ENCODE data around the genes POTEG, OR4K17, CCNB1IP1, RNASE2 and TMEM253.

DNA sequence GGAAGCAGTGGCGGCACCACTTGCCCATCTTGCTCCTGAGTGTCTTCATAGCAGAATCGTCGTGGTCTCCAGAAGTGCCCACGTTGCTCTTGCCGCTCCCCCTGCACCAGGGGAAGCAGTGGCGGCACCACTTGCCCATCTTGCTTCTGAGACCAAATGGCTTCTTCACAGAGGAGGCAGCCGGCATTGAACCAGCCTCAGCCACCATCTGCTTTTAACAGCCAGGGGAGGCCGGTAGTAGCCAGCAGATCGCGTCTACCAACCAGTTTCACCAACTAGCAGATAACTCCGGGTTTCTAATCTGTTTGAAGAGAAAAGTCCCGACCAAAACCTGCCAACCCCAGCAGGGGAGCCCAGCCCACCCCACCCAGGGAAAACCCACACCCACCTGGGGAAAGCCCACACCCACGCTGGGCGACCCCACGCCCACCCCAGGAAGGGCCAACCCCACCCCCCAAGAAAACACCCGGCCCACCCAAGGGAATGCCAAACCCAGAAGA is at the start of gene POTEG:
Gene POTEG (minus strand): TSS at position 260 of the 500 bp plus-strand sequence.
- PRO-cap: no peak
- RAMPAGE, long total RNA: no peak

- PRO-cap: no peak
- RAMPAGE, long total RNA: no peak
These were observed at the start of gene OR4K17 for GRCh38 chr14:20110587-20110898. OR4K17 (plus strand) TSS chr14:20110739.

DNA sequence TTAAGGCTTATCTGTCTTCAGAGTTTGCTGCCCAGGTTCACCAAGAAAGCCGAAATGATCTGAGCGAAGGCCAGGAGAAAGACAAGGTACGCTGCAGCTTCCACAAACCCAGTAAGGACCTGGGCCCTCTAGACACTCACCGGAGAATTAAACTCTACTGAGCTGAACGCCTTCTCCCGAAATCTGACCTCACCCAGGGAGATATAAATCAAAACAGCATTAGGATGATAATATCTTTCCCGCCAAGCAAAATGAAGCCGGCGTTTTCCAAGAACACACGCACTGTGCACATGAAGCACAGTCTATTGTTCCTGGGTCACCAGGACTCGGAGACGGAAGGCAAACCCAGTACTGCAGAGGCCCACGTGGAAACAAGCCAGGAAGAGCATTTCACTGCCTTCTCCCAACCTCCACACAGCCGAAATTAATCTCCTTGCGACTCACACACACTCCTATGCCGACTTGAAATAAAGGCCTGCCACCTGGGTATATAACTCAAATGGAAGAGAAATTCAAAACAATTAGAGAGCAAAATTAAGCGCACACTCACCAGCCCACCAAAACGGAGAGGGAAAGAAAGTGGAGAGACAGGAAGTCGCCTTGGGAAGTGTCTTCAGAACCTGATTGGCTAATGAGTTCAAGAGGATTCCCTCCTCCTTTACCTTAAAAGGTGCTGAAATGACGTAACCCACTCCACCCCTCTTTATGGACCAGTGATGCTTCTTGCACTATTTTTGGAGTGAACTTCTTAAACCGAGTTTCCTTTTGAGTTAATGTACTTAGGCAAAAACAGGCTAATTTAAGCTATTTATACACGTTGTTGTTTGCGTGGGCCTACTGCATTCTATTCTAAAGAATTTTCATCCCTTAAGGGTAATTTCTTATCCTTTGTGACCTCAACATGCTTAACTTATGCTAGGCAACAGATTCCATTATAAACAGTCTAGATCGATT is at the start of gene CCNB1IP1:
Gene CCNB1IP1 (minus strand): TSS at position 576 of the 954 bp plus-strand sequence.
- PRO-cap: bidirectional peak, plus-strand start at position 348 of the sequence, minus-strand start at position 286 of the sequence; bidirectional peak, plus-strand start at position 706 of the sequence, minus-strand start at position 575 of the sequence
- RAMPAGE, long total RNA: start-site peak on the minus strand centred at position 499 of the sequence, 203 bp wide, 46 and 59 reads in 2 replicates

DNA sequence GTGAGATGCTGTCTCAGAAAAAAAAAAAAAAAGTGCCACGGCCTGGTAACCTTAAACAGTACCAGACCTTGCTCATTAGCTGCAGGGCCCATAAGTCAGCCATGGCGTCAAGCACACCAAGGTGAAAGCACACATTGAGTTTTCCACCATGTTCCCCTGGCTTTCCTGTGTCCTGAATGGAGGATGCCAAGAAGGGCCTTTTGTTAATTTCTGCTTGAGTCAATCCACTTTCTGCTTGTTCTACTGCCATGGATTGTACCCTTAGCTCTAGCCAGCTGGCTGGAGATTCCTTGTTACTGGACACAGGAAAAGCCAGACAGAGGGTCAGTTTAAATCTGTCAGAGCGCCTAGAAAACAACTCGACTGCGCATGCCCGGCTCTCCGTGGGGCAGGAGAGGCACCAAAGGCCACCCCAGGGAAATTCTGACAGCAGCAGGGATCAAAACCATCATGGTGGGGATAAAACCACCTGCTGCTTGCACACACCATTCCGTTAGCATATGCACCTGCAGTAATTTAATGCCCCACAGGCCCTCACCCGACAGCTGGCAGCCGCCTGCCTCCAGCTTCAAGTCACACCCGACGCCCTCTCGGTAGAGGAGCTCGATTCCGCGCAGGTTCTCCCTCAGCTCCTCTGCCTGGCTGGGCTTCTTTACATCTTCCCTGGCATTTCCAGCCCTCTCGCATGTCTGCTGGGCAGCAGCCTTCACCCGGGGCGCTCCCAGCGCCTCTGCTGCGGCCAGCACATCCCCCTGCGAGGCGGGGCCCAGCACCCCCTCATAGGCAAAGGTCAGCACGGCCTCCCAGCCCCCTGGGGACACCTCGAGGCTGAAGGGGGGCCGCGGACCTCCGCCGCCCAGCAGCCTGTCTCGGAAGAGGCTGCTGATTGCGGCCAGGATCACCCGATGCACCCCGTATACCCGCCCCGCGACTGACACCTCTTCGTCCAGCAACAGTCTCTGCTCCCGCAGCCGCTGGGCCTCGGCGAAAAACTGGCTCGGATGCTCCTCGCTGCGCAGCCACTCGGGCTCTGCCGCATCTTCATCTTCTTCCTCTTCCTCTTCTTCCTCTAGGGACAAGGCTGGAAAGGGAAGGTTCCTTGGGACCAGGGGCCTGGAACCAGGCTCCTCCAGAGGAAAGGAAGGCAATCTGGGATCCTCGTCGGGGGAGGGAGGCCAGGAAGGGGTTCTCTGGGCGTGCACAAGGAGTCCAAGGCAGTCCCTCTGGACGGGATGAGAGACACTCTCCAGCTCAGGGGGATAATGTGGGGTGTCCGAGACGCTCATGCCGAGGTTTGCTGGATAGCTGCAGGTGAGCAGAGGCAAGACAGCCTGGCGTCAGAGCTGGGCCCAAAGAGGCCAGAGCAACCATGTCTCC is 952 bp downstream of the KLHL33 start:
- PRO-cap: unidirectional peak, plus-strand start at position 669 of the sequence; bidirectional peak, plus-strand start at position 952 of the sequence, minus-strand start at position 933 of the sequence
- RAMPAGE, long total RNA: no peak

DNA sequence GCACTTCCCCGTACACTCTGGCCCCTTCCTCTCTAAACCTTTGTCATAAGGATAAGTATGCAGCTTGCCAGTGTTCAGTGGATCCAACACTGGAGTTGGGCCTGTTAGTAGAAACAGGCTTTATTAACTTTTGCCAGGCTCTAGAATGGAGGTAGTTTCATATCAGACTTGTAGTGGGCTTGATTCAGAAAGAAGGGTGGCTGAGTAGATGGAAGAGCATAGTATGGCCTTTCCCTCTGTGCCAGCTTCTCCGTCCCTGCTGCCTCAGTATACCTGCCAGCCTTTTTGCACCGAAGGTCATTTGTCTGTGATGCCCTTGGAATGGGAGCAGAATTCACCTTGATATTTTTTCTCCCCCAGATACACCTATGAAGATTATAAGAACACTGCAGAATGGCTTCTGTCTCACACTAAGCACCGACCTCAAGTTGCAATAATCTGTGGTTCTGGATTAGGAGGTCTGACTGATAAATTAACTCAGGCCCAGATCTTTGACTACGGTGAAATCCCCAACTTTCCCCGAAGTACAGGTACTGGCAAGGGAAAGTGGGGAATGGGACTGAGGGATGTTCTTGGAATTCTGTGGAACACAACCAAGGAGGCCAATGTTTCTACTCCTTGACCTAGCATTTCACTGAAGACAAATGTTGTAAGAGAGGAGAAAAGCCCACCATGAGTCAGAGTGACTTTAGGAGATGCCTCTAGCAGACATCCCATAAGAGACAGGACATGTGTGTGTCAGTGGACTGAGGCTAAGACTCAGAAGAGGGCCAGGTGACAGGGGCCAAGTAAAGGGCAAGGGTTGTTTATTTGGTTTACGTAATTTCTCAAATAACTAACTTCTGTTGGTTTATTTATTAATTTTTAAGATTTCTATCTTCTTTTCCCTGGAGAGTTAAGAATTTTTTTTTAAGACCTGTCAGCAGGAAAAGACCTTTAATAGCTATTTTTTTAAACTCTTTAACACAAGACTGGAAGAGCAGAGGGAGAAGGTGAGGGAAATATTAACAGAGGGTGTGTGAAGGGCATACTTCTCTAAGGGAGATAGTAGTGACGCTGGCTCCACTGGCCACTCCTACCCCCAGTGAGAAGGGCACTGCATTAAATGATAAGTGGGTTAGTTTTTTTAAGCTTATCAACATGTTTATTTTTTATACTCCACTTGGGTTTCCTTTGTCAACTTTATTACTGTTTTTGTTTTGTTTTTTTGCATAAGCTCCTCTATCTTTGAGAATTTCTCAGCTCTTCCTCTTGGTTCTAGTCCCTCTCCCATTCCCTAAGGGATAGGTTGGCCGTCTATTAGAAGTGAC is 3.2 kb downstream of the PNP start:
- PRO-cap: no peak
- RAMPAGE, long total RNA: no peak

GRCh38 chr14:20559363-20559838 is 31.8 kb downstream of the RNASE12 start:
- PRO-cap: unidirectional peak, plus-strand start at chr14:20559563
- RAMPAGE, long total RNA: no peak

GRCh38 chr14:20631901-20632704 is 9.4 kb downstream of the OR6S1 start:
- PRO-cap: bidirectional peak, plus-strand start at chr14:20632307, minus-strand start at chr14:20632125; unidirectional peak, plus-strand start at chr14:20632307
- RAMPAGE, long total RNA: no peak

DNA sequence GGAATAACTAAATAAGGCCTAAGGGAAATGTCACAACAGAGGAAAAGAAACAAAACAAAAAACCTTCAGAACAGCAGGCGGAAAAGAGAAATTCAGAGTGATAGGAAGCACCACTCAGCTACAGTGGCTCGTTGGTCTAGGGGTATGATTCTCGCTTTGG is 589 bp upstream of the RNASE4 start:
- PRO-cap: bidirectional peak, plus-strand start at position 121 of the sequence, minus-strand start outside the sequence
- RAMPAGE, long total RNA: no peak

- PRO-cap: no peak
- RAMPAGE, long total RNA: no peak
These were observed 26.7 kb downstream of the ANG start for GRCh38 chr14:20715405-20715621.

GRCh38 chr14:20799390-20800738 is 2.8 kb downstream of the RNASE1 start:
- PRO-cap: bidirectional peak, plus-strand start at chr14:20800027, minus-strand start at chr14:20799978
- RAMPAGE, long total RNA: no peak

DNA sequence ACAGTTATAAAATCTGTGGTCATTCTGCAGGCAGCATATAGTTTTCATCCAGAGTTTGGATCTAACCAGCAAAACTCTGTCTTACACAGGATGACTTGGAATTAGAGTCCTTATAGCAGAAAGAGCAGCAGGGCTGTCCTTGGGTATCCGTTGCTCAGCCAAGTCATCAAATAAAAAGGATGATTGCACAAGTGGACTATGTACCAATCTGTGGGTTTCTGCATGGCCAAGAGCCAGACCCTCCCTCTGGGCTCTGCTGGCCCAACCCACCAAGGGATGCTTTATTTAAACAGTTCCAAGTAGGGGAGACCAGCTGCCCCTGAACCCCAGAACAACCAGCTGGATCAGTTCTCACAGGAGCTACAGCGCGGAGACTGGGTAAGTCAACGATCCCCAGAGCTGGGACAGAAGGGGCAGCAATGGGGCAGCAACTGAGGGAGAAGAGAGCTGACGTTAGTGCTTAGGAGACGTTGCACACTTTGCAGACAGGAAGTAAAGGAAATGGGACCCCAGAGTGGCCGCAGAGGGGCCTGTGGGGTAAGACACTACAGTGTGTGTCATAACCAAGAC is at the start of gene RNASE2:
Gene RNASE2 (plus strand): TSS at position 329 of the 570 bp plus-strand sequence.
- PRO-cap: no peak
- RAMPAGE, long total RNA: no peak

DNA sequence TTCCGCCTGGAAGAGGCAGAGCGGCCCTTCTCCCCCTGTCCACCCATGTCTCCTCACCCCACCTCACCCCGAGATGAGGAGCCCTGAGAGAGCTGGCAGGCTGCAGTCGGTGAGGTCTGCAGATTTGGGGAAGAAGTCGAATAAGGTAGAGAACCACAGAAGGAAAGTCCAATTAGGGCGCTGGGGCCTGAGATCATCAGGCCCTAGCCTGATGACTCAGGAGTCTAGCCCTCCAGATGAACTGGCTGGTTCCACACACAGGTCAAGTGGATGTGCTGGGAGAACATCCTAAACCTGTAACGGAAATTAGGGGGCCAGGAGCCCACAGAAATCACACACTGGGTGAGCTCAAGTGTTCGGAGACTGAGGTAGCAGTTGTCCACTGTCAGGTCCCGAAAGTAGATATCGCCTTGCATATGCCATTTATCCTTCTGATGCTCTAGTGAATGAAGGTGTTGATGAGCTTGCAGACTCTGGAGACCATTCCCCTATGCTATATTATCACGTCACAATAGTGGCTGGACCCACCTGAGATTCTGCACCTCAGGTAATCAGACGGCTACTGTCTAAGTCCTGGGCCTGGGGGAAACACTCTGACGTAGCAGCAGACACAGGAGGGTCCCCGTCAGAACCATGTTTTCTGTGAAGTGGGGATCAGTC is 930 bp upstream of the METTL17 start:
- PRO-cap: no peak
- RAMPAGE, long total RNA: no peak

- PRO-cap: no peak
- RAMPAGE, long total RNA: no peak
These were observed 4.8 kb downstream of the SLC39A2 start for GRCh38 chr14:21003815-21004364.

DNA sequence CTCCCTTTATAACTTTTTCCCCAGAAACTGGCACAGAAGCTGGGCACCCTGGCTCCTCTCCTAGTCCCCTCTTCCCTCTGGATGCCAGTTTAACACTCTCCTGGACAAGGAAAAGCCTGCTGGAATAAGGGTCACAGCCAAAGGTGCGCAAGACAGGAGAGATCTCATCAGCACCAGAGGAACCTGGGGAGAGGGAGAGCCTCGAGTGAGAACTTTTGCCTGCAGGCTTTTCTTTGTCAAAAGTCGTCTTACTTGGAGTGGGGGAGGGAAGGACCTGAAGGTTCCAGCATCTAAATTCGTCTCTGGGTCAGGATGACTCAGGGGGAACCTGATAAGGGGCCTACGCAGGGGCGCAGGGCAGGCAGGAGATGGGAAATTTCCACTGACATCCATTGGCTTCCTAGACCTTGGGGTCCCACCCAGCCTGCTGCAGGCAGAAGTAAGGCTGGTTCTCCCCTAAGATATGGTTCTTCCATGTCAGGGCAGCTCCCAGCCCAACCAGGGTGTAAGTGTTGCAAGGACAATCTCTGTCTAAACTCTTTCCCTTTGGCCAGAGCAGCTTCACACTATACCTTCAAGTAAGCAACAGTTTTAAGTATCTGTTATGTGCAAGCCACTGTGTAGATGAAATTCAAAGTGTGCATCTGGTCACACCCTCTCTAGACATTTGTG is 2.0 kb upstream of the NDRG2 start:
- PRO-cap: bidirectional peak, plus-strand start at position 334 of the sequence, minus-strand start at position 304 of the sequence
- RAMPAGE, long total RNA: no peak

DNA sequence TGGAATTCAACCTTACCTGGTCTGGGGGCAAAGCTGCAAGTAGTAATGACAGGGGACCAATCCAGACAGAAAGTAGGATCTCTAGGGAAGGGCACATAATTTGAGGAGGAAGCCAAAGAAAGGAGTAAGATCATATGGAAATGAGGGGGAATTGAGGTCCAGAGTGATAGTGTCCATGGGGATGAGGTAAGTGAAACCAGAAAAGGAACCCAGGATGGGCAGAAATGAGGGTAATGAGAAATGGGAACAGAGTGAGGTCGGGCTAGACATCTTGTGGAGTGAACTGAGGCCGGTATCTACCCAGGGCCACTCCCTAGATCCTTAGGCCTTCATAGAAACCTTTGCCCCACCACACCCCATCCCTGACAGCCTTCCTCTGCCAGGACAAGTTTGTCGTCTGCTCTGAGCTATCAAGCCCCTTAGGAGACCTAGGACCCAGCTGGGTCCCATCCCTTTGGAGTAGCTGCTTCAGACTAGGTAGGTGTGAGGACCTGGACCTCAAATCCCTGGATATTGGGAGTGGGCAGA is at the start of gene TMEM253:
Gene TMEM253 (plus strand): TSS at position 359 of the 528 bp plus-strand sequence.
- PRO-cap: no peak
- RAMPAGE, long total RNA: no peak

DNA sequence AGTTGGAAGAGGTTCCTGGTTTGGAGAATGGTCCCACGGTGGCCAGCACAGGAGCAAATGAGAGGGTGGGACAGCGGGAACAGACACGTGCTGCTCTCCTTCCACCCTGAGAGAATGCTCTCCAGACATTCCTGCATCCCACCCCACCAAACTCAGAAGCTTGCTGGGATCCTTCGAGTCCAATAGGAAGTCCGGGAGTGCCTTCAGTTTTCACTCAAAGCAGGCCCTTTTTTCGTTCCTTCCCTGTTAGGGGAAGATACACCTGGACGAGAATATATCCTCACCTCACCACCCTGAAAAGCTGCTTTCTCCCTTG is 2.2 kb downstream of the TMEM253 start:
- PRO-cap: bidirectional peak, plus-strand start at position 128 of the sequence, minus-strand start at position 116 of the sequence
- RAMPAGE, long total RNA: no peak

GRCh38 chr14:21106059-21107384 is 5.7 kb downstream of the TMEM253 start:
- PRO-cap: bidirectional peak, plus-strand start at chr14:21107095, minus-strand start at chr14:21107027; unidirectional peak, minus-strand start at chr14:21107290
- RAMPAGE, long total RNA: no peak

DNA sequence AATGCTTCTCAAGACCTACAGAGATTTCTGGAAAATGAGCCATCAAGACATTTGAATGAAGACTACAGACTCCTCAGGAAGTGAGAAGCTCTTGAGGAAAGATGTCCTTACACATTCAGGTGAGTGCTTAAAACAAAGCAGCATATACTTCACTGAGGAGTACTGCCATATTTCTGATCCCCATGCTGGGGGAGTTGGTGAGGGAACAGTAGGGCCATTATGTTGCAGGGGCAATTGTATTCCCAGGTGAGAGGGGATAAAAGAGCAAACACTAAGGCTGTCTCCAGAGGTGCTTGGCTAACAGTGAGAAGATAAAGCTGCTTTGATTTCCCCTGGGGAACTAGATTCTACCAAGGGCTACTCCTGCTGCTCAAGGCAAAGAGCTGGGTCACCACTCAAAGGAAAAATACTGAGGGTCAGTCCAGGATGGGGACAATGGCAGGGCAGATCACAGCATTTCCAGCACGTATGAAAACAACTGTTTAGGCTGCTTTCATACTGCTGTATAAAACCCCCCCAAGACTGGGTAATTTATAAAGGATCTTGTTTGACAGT is 47.6 kb upstream of the OR5AU1 start:
- PRO-cap: no peak
- RAMPAGE, long total RNA: no peak

DNA sequence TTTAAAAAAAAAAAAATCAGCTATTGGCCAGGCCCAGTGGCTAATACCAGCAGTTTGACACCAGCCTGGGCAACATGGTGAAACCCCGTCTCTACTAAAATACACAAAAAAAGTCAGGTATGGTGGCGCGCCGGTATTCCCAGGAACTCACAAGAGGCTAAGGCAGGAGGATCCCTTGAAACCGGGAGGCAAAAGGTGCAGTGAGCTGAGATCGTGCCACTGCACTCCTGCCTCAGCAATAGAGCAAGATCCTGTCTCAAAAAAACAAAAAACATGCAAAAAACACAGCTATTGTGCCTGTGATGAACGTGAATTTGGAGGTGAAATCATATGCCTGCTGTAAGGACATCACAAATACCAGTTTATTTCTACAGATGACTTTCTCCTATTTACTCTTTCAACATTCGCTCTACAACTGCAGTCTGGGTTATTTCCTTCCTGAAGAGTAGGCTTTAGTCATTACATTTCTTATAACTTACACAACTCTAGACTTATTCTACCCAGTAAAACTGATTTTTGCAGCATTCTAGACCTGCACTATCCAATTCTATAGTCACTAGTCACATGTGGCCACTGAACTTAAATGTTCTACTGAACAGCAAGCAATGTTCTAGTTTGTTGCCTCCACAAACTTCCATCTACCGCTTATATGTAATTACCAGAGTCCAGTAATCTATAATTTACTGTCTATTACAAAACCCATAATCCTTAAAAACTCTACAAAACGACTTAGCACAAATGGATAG is 48.2 kb downstream of the HNRNPC start:
- PRO-cap: no peak
- RAMPAGE, long total RNA: no peak

GRCh38 chr14:21409751-21410236 is 26.0 kb upstream of the SUPT16H start:
- PRO-cap: no peak
- RAMPAGE, long total RNA: no peak